Lower leg skin (tissue), 2 donors: ENCODE measurements around the gene ATP2A2.

DNA sequence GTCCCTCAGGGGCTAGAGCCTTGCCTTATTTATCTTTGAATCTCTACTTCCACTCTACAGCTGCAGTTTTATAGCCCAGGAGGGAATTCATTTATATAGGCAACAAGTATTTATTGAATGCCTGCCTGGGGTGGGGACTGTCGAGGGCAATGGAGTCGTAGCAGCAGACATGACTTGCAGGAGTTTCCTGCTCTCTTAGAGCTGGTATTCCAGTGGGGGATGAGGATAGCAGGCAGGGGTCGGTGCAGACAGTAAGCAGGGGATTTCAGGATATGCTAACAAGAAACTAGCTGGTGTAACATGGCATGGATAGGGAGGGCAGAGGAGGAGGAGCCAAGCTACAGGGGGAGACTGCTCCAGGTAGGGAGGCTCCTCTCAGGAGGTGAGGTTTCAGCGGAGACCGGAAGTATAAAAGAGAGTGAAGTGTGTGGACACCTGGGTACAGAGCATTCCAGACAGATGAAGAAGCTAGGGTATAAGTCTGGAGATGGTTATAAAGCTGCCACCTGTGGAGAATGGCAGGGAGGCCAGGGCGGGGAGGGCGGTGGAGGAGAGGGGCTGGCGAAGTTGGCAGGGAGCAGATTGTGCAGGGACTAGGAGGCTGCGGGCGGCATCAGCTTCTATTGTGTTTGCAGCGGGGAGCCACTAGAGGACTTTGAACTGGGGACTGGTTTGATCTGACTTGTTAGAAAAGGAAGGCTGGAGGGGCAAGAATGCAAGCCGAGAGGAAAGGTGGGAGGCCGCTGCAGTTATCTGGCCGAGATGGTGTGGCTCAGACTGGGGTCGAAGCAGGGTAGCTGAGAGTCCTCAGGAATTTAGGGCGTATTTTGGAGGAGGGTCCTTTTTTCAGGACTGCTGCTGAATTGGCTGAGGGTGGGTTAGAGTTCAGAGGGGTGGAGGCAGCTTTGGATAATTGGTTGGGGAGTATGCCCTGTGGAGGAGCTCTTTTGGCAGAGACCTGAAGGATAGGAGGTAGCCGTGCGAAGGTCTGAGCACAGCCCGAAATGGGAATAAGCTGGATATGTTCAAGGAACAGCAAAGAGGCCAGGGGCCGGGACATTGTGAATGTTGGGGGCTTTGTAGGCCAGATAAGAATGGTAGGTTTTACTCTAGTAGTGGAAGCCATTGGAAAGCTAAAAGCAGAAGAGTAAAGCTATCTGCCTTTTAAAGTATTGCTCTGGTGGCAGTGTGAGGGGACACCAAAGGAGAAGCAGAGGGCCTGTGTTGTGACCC, 17.5 kb downstream of the USP30 start:
- PRO-cap: no peak
- RAMPAGE, long total RNA, 2 experiments: no peak in any of the 2 experiments

DNA sequence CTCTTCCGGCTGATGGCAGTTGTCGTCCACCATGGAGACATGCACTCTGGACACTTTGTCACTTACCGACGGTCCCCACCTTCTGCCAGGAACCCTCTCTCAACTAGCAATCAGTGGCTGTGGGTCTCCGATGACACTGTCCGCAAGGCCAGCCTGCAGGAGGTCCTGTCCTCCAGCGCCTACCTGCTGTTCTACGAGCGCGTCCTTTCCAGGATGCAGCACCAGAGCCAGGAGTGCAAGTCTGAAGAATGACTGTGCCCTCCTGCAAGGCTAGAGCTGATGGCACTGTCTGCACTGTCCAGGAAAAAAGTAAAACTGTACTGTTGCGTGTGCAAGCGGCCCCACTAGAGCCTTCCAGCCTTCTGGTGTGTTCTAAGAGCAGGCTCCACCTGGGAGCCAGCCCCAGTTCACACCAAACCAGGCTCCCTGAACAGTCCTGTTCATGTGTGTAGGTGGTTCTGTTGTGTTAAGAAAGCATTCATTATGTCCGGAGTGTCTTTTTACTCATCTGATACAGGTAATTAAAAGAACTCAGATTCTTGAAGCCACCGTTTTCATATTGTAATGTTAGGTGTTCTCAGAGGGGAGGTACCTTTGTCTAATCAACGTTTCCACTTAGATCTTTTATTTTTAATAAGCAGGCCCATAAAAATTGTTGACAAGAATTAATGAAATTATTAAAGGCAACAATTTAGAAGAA, 7.4 kb downstream of the ALKBH2 start:
- PRO-cap: no peak
- RAMPAGE, long total RNA, 2 experiments: no peak in any of the 2 experiments

DNA sequence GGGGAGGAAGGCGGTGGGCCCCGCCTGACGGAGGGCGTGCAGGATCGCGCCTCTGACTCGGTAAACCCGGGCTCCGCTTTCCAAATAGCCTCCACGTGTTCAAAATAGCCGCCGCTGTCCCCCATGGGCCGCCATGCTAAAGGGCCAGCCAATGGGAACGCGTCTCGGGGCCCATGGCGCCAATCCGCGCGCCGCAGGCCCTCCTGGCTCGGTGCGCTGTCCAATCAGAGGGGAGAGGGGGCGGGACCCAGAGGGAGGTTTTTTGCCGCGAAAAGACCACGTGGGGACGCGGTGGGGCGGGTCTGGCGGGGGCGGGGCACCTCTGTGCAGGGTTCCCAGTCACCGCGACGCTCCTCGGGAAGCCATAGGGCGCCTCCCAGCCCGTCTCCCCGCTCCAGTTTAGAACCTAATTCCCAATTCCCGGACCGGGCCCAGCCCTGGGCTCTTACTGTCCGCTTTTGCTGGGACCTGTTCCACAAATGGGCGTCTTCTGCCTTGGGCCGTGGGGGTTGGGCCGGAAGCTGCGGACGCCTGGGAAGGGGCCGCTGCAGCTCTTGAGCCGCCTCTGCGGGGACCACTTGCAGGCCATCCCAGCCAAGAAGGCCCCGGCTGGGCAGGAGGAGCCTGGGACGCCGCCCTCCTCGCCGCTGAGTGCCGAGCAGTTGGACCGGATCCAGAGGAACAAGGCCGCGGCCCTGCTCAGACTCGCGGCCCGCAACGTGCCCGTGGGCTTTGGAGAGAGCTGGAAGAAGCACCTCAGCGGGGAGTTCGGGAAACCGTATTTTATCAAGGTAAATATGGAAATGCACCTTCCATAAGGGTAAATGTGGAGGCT, 668 bp downstream of the UNG start:
- PRO-cap: unidirectional peak, plus-strand start at position 338 of the sequence
- RAMPAGE, long total RNA, 2 experiments: start-site peak on the plus strand in 2 of 2 experiments, centred at positions 341 to 529 of the sequence, 27 to 453 reads per replicate

DNA sequence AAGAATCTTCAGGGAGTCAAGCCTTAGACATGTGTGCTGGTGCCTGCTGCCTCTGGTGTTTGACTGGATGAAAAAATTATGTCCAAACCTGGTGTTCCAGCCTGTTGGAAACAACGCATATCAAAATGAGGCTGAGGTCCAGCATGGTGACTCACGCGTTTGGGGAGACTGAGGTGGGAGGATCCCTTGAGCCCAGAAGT, 27.3 kb downstream of the ACACB start:
- PRO-cap: no peak
- RAMPAGE, long total RNA, 2 experiments: no peak in any of the 2 experiments

GRCh38 chr12:109288560-109289078, 20.5 kb downstream of the FOXN4 start:
- PRO-cap: no peak
- RAMPAGE, long total RNA, 2 experiments: no peak in any of the 2 experiments

GRCh38 chr12:109463880-109464211, 13.3 kb downstream of the KCTD10 start:
- PRO-cap: no peak
- RAMPAGE, long total RNA, 2 experiments: no peak in any of the 2 experiments

GRCh38 chr12:109489161-109489563, 11.7 kb downstream of the UBE3B start:
- PRO-cap: no peak
- RAMPAGE, long total RNA, 2 experiments: no peak in any of the 2 experiments

- PRO-cap: no peak
- RAMPAGE, long total RNA, 2 experiments: no peak in any of the 2 experiments
These were observed 8.2 kb downstream of the MVK start for GRCh38 chr12:109581779-109582238.

- PRO-cap: no peak
- RAMPAGE, long total RNA, 2 experiments: no peak in any of the 2 experiments
These were observed 4.6 kb downstream of the FAM222A start for GRCh38 chr12:109718171-109718760.

DNA sequence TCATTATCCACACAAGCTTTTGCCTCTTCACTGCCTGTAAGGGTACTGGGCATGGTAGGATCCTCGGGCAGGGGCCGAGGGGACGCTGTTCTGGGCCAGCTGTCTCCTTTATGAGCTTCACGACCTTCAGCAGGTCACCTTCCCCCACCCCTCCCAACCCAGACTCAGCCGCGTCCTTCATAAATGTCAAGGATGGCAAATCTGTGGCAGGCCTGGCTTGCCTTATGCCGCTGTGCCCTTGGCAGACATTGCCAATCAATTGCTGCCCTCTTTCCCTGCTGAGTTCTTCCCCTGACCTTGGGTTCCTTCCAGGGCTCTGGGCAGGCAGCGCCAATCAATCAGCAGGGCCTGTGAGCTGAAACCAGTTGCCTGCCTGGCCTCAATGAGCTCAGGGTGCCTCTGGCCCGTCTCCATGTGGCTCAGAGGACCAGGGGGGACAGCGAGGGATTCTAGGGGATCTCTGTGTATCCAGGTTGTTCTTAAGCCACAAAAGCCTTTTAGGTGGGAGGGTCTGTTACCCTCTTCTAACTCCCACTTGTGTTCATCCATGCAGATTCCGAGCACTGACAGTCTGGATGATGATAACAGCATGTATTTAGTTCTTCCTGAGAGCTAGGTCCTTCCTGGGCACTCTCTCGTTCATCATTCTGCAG, 7.7 kb downstream of the FAM222A start:
- PRO-cap: no peak
- RAMPAGE, long total RNA, 2 experiments: no peak in any of the 2 experiments

DNA sequence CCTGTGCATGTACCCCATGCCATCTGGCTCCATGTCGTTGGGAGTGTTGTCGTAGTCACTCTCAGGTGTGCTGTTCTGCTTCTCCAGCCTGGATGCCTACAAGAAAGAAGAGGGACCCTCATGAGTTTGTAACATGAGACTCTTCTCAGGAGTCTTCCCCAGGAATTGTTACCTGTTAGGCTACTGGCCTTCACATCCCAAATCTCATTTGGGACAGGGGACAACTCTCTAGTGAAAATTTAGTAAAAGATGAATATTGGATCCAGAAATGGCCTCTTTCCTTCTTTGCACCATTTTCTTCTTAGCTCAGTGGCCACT, 39.0 kb downstream of the TCHP start:
- PRO-cap: no peak
- RAMPAGE, long total RNA, 2 experiments: no peak in any of the 2 experiments

GRCh38 chr12:109944871-109945641, 45.0 kb downstream of the TCHP start:
- PRO-cap: no peak
- RAMPAGE, long total RNA, 2 experiments: no peak in any of the 2 experiments

- PRO-cap: no peak
- RAMPAGE, long total RNA, 2 experiments: no peak in any of the 2 experiments
These were observed 28.6 kb downstream of the GIT2 start for GRCh38 chr12:109967418-109968021.

DNA sequence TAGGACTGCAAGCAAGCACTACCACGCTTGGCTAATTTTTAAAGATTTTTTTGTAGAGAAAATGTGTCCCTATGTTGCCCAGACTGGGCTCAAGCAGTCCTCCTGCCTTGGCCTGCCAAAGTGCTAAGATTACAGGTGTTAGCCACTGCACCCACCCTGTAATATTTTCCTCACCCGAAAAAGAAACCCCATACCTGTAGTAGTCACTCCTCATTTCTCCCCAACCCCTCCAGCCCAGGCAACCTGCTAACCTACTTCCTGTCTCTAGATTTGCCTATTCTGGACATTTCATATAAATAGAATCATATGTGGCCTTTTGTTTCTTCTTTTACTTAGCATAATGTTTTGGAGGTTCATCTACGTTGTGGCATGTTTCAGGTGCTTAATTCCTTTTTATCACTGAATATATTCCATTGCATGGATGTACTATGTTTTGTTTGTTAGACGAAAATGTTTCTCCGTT, 6.1 kb downstream of the ANKRD13A start:
- PRO-cap: no peak
- RAMPAGE, long total RNA, 2 experiments: no peak in any of the 2 experiments

- PRO-cap: no peak
- RAMPAGE, long total RNA, 2 experiments: no peak in any of the 2 experiments
These were observed 23.9 kb downstream of the C12orf76 start for GRCh38 chr12:110024368-110024822.

DNA sequence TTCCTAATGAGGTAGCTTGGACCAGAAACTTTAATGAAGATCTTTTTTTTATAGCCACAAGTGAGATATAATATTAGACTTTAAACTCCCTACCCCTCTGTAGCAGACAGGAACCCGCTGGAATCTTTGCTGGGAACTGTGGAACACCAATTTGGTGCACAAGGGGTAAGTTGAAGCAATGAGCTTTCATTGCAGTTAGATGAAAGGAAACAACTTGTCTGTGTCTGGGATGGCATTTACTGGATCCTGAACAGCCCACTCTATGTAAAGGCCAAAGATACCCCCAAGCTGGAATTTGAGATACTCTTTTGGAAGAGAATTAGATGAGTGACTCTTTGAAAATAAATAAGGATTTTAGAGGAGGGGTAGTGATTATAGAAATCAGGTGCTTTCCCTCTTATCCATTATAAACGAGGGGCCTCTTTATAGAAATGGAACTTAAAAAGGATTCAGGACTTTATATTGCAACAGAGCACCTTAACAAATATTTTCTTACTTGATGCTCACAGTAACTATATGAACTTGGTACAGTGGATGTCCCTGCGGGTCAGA, 20.6 kb downstream of the C12orf76 start:
- PRO-cap: no peak
- RAMPAGE, long total RNA, 2 experiments: no peak in any of the 2 experiments

GRCh38 chr12:110244714-110245307, 36.2 kb upstream of the ATP2A2 start:
- PRO-cap: no peak
- RAMPAGE, long total RNA, 2 experiments: no peak in any of the 2 experiments

DNA sequence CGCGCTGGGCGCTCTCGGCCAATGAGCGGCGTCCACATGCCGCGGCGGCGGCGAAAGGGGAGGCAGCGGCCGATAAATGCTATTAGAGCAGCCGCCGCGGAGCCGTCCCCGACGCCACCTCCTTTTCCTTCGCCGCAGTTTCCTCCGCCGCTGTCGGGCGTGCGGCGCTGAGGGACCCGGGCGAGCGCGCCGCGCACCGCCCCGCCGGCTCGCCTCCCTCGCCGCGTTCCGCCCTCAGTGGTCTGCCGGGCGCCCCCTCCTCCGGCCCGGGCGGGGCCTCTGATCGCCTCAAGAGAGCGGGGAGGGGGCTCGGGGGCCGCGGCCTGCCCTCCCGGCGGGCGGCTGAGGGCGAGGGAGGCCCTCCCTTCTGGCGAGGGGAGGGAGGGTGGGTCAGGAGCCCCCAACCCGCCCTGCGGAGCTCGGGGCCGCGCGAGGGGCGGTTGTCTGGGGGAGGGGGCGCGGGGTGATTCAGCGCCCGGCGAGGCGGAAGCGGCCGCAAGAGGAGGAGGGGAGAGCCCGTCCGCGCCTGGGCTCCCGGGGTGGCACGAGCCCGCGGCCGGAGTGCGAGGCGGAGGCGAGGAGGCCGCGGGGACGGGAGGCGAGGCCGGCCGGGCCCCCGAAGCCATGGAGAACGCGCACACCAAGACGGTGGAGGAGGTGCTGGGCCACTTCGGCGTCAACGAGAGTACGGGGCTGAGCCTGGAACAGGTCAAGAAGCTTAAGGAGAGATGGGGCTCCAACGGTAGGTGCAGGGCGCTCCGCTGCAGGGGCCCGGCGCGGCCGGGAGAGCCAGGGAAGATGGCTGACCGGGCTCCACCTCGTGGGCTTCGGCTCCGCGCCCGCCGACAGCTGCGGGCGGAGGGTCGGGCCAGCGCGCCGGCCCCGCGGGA, at the start of gene ATP2A2:
Gene ATP2A2 (plus strand): TSS at position 82 of the 890 bp plus-strand sequence.
- PRO-cap: bidirectional peak, plus-strand start at position 37 of the sequence, minus-strand start outside the sequence; bidirectional peak, plus-strand start at position 566 of the sequence, minus-strand start at position 544 of the sequence; bidirectional peak, plus-strand start at position 792 of the sequence, minus-strand start at position 788 of the sequence
- RAMPAGE, long total RNA, 2 experiments: no peak in any of the 2 experiments

GRCh38 chr12:110282520-110282924, 1.5 kb downstream of the ATP2A2 start:
- PRO-cap: no peak
- RAMPAGE, long total RNA, 2 experiments: no peak in any of the 2 experiments

GRCh38 chr12:110291776-110292276, 10.8 kb downstream of the ATP2A2 start:
- PRO-cap: no peak
- RAMPAGE, long total RNA, 2 experiments: start-site peak on the plus strand in 1 of 2 experiments, at chr12:110291867-110292120 at its widest, 17 reads per replicate